Epithelial cell of alveolus of lung (primary cell): ENCODE measurements around the genes RPL34, EGF, ENPEP and FAM241A.

GRCh38 chr4:105014367-105014655 is 132.4 kb upstream of the TET2 start:
- RAMPAGE, long total RNA: no peak

- RAMPAGE, long total RNA: no peak
- RRBS: no CpG with 5 or more reads among the region's 3 CpGs
Observed at GRCh38 chr4:105911897-105912461, 16.7 kb downstream of the NPNT start.

- RAMPAGE, long total RNA: no peak
- RRBS: no CpG with 5 or more reads among the region's 7 CpGs
Observed at GRCh38 chr4:105990828-105991449, 95.7 kb downstream of the NPNT start.

GRCh38 chr4:107895950-107896626 is 35.3 kb upstream of the CYP2U1 start:
- RAMPAGE, long total RNA: no peak
- RRBS: no CpG with 5 or more reads among the region's 2 CpGs

DNA sequence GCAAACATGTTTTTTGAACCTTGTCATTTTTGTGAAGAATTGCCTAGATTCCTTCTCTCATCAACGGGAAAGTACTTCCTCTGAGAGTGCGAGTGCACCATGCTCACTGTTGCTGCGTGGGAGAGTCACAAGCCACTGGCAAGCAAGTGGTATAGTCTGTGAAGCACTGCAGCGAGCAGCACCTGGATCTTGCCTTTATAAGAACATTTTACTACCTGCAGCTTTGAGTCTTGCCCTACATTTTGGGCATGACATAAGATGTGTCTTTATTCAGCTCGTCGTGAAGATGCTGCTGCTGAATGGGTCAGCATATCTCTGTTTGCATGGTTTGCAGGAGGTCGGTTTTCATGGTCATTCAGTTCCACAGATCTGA is 44.9 kb downstream of the HADH start:
- RAMPAGE, long total RNA: no peak
- RRBS: no CpG with 5 or more reads among the region's 7 CpGs

DNA sequence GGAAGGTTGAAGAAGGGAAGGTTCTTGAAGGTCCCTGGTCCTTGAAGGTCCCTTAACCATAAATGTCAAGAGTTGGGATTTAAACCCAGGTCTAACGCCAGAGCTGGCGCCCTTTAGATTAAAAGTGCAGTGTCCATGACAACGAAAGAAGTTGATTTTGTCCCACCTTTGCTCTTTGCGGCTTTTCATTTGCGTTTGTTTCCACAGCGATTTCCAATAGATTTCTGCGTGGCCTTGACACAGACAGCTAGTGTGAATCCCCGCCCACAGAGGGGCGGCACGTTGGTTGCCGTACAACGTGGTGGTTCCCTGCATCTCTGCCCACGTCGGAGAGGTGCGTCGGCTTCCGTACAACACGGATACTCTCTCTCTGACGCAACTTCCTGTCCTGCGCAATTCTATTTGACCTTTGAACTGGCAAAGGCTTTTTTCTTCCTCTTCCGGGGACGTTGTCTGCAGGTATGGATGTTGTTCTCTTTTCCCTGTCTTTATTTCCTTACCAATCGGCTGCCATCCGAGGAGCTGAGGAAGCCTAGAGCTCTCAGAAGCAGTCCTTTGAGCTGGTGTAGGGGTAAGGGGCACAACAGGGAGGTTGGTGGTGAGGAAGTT is at the start of gene RPL34:
TSS of gene RPL34 (plus strand) at position 435 of the 609 bp plus-strand sequence.
- RAMPAGE, long total RNA: start-site peak on the minus strand centred at position 261 of the sequence, 25 bp wide, 19 and 6 reads in 2 replicates; start-site peak on the plus strand centred at position 467 of the sequence, 65 bp wide, 23,716 and 28,885 reads in 2 replicates
- RRBS: no CpG with 5 or more reads among the region's 24 CpGs

DNA sequence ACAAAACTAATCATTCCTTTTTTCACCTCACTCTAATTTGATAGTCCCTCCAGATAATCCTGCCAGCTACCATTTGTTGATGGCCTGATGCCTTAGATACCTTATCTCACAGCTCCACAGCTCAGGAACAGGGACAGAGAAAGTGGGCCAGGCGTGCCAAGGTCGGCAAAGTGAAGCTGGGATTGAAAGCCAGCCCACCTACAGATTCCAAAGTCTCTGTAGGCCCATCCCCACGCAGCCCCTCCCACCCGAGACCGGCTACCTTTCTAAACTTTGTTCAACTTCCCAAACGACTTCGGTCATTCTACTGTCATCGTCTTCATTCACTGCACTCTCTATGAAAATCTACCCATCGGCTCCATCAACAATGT is 1.6 kb downstream of the CASP6 start:
- RAMPAGE, long total RNA: no peak
- RRBS: no CpG with 5 or more reads among the region's 9 CpGs

DNA sequence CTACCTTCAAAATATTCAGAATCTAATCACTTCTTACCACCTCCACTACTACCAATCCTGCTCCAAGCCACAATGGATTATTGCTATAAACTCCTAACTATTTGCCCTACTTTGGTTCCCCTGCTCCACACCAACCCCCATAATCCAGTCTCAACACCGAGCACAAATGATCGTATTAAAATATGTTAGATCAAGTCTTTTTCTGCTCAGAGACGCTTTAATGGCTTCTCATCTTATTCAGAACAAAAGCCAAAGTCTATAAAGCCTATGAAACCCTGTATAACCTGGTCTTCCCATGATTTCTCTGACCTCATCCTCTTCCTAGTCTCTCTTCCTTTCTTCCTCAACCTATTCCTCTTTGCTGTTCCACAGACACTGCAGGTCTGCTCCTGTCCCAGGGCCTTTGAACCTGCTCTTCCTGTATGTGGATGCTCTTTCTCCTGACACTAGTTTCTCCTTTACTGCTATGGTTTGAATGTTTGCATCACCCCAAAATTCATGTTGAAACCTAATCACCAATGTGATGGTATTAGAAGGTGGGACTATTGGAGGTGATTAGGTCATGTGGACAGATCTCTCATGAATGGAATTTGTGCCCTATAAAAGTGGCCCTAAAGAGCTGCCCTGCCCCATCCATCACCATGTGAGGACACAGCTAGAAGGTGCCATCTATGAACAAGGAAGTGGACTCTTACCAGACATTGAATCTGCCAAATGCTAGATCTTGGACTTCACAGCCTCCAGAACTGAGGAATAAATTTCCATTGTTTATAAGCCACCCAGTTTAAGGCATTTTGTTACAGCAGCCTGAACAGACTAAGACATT is 7.8 kb downstream of the PLA2G12A start:
- RAMPAGE, long total RNA: no peak
- RRBS: no CpG with 5 or more reads among the region's 3 CpGs

GRCh38 chr4:109912540-109913606 is at the start of gene EGF:
TSS of gene EGF (plus strand) at chr4:109912883.
- RAMPAGE, long total RNA: no peak
- RRBS: no CpG with 5 or more reads among the region's 10 CpGs

- RAMPAGE, long total RNA: no peak
- RRBS: no CpG with 5 or more reads among the region's 4 CpGs
Observed at GRCh38 chr4:110059517-110060343, 138.7 kb downstream of the ELOVL6 start.

- RAMPAGE, long total RNA: no peak
- RRBS: no CpG with 5 or more reads among the region's 3 CpGs
Observed at GRCh38 chr4:110119311-110119609, 79.2 kb downstream of the ELOVL6 start.

- RAMPAGE, long total RNA: no peak
- RRBS: no CpG with 5 or more reads among the region's 3 CpGs
Observed at GRCh38 chr4:110165230-110165856, 33.1 kb downstream of the ELOVL6 start.

- RAMPAGE, long total RNA: no peak
- RRBS: 22% methylated on average over 3 of the region's 50 CpGs
Observed at GRCh38 chr4:110475694-110477004, at the start of gene ENPEP. TSS of gene ENPEP (plus strand) at chr4:110476155.

DNA sequence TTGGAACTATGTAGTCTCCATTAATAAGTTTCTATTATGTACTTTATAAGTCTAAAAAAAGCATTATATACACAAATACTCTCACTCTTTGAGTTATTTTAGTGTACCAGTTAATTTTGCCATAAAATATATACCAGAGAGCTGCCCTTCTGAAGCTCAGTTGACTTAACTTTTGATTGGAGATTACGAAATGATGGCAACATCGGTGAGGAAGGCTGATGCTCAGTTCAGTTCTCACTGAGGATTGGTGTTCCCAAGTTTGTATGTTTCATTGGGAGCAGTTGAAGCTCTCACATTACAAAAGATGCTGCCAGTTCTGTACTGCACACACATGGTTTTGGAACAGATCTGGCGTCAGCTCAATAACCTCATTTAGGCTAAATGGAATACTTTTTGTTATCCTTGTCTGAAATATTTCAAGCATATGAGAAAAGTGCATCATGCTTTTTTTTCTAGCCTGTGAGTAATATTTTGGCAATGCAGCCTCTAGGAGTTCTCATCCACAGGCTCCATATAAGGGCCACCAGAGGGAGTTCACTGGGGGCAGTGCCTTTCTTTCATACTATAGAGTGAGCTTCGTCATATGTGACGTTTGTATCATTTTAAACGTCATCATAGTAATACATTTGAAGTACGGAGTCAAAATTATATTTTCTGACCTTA is 4.1 kb downstream of the ENPEP start:
- RAMPAGE, long total RNA: no peak
- RRBS: no CpG with 5 or more reads among the region's 7 CpGs

DNA sequence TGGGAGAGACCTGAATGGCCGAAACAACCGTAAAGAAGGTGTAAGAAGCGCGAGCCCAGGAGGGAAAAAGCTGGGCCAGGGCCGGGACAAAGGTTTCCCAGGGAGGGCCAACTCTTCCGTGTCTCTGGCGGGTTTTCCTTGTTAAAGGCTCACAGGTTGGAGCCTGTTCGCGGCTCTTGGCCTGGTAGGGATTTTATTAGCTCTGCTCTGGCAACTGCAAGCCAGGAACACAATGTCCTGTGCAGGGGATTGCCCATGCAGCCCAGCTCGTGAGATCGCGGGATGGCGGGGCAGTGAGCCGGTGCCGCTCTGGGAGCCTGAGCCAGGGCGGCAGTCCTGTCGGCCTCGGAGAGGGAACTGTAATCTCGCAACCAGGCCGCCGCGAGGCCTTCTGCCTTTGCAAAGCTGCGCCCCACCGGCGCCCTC is 2.2 kb downstream of the PITX2 start:
- RAMPAGE, long total RNA: no peak
- RRBS: no CpG with 5 or more reads among the region's 25 CpGs

DNA sequence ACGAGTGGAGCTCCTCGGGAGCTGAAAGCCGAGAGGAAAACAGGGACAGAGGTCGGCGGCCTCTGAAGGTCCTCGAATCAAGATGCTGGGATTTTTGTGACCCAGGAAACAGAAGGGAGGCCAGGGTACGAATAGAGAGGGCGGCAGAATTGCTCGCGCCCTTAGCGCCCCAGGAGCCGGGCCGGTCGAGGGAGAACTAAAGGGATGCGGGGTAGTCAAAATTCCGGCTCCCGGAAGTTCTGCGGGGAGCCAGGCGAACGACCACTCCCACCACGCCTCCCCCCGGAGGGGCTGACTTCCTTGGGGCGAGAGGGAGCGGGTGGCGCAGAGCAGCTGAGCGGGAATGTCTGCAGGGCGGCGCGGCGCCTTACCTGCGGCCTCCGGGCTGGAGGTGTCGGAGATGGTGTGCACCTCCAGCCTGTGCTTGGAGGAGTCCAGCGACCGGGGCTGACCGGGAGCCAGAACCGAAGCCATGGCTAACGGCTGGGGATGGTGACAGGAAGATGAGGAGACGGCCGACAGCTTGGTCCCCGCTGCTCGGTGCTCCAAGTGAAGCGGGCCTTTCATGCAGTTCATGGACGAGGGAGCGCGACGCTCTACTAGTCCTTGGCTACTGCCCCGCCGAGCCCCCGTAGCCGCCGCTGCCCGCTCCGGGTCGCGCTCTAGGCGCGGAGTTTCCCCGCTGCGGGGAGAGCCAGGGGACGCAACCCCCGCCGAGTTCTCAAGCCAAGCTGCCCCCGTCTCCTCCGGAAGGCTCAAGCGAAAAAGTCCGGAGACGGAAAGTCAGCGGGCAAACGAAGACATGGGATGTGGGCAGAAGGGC is 781 bp downstream of the PITX2 start:
- RAMPAGE, long total RNA: no peak
- RRBS: under 1% methylated on average over 27 of the region's 70 CpGs

DNA sequence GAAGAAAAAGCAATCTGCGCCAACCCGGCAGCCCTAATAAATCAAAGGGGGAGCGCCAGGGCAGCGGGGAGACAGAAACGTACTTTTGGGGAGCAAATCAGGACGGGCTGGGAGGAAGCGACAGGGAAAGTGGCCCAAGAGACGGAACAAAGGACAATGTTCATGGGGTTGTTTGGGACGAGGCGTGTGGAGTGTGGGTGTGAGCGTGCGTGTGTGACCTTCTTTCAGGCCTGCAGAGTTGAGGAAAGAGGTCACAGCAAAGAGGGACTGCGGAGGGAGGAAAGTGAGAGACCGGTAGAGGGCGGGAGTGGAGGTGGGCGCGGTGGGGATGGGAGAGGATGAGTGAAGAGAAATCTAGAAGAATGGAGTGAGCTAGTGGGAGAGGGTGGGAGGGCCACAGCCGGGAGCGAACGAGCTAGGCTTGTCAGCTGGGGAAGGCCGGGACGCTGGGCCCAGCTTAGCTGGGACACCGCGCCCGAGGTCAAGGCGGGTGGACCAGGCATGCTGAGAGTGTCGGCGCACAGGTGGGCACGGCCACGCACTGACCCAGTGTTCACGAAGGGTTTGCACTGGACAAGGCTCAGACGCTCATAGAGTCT is 14.6 kb upstream of the PITX2 start:
- RAMPAGE, long total RNA: no peak
- RRBS: no CpG with 5 or more reads among the region's 32 CpGs

- RAMPAGE, long total RNA: no peak
- RRBS: no CpG with 5 or more reads among the region's 4 CpGs
Observed at GRCh38 chr4:111336659-111337029, 713.8 kb upstream of the PITX2 start.

DNA sequence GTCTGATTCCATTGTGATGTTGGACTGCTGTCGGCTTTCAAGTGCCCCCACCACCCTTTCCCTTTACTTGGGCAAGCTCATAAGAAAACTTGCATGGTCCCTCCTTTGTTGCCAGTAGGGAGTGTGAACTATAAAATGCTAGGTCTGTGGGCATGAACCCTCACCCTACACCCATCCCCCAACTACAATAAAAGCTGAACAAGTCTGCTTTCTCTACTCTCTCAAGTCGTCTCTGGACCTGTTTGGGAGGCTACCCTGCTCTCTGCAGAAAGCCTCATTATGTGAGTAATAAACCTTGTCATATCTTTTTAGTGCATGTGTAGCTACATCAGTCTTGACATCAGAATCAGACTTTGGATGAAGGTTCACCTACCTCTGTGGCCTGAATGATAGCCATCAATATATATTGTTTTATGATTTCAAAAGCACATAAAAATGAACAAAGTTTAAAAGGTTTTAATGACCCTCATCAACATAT is 155.4 kb upstream of the FAM241A start:
- RAMPAGE, long total RNA: no peak
- RRBS: no CpG with 5 or more reads among the region's 2 CpGs

- RAMPAGE, long total RNA: no peak
- RRBS: 1% methylated on average over 61 of the region's 120 CpGs
Observed at GRCh38 chr4:112145372-112146566, at the start of gene FAM241A. TSS of gene FAM241A (plus strand) at chr4:112145454.